Liver (tissue), 9 donors: ENCODE data around the genes IRAG1 and EIF4G2.

DNA sequence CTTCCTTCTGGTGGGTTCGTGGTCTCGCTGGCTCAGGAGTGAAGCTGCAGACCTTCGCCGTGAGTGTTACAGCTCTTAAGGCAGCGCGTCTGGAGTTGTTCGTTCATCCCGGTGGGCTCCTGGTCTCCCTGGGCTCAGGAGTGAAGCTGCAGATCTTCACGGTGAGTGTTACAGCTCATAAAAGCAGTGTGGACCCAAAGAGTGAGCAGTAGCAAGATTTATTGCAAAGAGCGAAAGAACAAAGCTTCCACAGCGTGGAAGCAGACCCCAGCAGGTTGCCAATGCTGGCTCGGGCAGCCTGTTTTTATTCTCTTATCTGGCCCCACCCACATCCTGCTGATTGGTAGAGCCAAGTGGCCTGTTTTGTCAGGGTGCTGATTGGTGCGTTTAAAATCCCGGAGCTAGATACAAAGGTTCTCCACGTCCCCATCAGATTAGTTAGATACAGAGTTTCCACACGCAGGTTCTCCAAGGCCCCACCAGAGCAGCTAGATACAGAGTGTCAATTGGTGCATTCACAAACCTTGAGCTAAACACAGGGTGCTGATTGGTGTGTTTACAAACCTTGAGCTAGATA, 41.6 kb upstream of the SWAP70 start:
- PRO-cap, 5 experiments, result no peak in any of the 5 experiments
- RAMPAGE, long total RNA, 2 experiments, result no peak in any of the 2 experiments
- RRBS, result no CpG with 5 or more reads among the region's 16 CpGs

DNA sequence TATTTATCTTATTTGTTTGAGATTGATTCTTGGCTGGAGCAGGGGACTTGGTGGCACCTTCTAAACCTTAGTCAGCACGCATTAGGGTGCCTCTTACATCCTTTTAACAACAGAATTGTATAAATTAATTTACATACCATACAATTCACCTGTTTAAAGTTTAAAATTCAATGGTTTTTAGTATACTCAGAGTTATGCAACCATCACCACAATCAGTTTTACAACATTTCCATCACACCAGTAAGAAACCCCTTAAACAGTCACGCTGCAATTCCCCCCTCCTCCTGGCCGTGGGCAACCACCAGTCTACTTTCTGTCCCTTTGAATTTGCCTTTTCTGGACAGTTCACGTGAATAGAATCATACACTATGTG, 20.2 kb upstream of the SWAP70 start:
- PRO-cap, 5 experiments, result no peak in any of the 5 experiments
- RAMPAGE, long total RNA, 2 experiments, result no peak in any of the 2 experiments
- RRBS, result no CpG with 5 or more reads among the region's 4 CpGs

DNA sequence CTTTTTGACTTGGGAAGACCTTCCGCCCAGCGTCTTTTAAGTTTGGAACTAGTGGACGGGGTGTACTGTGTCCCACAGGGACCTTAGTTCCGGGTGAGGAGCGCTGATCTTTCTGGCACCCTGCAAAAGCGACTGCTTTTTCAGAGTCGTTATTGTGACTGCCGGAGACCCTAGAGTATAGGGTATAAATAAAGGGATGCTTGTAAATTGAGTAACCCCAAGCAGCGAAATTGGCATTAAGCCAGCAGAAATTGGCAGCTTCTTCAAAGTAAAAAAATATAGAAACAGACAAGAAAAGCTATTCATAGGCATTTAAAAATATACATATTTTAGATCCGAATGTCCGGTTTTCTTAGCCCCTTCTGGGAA, 945 bp downstream of the SWAP70 start:
- PRO-cap, 5 experiments, result no peak in any of the 5 experiments
- RAMPAGE, long total RNA, 2 experiments, result no peak in any of the 2 experiments
- RRBS, result 24% methylated on average over 5 of the region's 11 CpGs

- PRO-cap, 5 experiments, result no peak in any of the 5 experiments
- RAMPAGE, long total RNA, 2 experiments, result no peak in any of the 2 experiments
- RRBS, result no CpG with 5 or more reads among the region's 8 CpGs
These were observed 6.4 kb downstream of the SWAP70 start for GRCh38 chr11:9670073-9670832.

- PRO-cap, 5 experiments, result peak in 1 of 5 experiments; most common plus-strand start chr11:9738372 (in 1)
- RAMPAGE, long total RNA, 2 experiments, result no peak in any of the 2 experiments
- RRBS, result no CpG with 5 or more reads among the region's 4 CpGs
These were observed 74.2 kb downstream of the SWAP70 start for GRCh38 chr11:9737979-9738523.

DNA sequence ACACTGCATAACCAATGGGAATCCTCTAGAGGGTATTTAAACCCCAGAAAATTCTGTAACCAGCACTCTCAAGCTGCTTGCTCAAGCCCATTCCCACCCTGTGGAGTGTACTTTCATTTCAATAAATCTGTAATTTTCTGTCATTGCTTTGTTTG, 8.5 kb downstream of the SBF2 start:
- PRO-cap, 5 experiments, result peak in 5 of 5 experiments; most common plus-strand start position 65 of the sequence (in 5)
- RAMPAGE, long total RNA, 2 experiments, result no peak in any of the 2 experiments

- PRO-cap, 5 experiments, result no peak in any of the 5 experiments
- RAMPAGE, long total RNA, 2 experiments, result no peak in any of the 2 experiments
- RRBS, result no CpG with 5 or more reads among the region's 13 CpGs
These were observed 47.4 kb downstream of the ADM start for GRCh38 chr11:10352182-10352827.

DNA sequence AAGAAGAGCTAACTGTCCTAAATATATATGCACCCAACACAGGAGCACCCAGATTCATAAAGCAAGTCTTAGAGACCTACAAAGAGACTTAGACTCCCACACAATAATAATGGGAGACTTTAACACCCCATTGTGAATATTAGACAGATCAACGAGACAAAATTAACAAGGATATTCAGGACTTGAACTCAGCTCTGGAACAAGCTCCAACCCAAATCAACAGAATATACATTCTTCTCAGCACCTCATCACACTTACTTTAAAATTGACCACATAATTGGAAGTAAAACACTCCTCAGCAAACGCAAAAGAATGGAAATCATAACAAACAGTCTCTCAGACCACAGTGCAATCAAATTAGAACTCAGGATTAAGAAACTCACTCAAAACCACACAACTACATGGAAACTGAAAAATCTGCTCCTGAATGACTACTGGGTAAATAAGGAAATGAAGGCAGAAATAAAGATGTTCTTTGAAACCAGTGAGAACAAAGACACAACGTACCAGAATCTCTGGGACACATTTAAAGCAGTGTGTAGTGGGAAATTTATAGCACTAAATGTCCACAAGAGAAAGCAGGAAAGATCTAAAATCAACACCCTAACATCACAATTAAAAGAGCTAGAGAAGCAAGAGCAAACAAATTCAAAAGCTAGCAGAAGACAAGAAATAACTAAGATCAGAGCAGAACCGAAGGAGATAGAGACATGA, 13.6 kb downstream of the AMPD3 start:
- PRO-cap, 5 experiments, result no peak in any of the 5 experiments
- RAMPAGE, long total RNA, 2 experiments, result no peak in any of the 2 experiments
- RRBS, result no CpG with 5 or more reads among the region's 4 CpGs

DNA sequence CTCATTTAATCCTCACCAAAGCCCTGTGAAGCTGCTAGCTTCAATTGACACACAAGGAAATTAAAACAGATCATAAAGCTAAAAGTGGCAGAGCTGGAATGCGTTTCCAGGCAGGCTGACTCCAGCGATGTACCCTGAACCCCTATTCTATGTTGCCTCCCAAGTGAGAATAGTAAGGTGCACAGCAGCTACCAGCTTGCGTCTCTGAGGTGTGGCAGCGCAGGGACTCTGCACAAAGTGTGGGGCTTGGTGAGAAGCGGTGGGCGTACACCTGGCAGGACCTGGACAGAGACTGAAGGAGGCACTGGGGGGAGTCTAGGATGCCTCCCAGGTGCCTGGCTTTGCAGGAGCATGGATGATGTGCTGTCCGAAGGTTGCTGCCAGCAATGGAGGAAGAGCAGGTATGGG, 42.9 kb downstream of the AMPD3 start:
- PRO-cap, 5 experiments, result no peak in any of the 5 experiments
- RAMPAGE, long total RNA, 2 experiments, result no peak in any of the 2 experiments
- RRBS, result no CpG with 5 or more reads among the region's 7 CpGs

DNA sequence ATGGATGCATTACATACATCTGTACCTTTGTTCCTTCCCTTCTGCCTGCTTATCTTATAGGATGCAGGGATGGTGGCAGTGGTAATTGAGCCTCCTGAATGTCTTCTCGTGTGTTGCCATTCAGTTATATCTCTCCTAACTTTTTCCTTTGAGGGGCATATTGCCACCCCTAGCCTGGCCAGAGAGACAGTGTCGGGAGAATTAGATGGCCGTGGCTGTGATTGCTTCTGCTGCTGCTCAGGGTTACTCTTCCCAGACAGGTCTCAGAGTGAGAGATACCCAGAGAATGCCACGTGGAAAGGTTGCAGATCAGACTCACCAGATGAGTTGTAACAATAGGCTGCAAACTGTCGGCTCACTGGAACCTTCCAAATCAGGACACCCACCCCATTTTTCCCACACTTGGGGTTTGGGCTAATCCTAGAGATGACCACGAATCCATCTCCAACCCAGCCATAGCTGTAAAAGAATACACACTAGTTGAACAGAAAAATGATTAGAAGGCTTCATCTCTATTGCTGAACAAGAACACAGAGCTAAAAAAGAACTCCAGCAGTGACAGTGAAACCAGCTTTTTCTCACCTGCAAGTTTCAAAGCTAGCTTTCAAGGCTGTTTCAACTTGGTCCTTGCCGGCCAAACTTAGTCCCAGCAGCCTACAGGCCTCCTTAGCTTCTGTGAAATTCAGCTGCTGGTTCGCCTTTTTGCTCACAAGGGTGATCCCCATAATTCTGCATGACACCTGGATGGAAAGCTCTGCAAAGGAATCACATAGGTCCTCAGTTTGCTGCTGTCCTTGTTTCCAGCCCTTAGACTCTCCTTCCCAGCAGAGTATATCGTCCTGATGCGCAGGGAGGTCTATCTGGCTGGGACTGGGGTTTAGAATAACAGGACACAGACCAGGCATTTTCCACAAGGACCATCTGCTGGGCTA, 4.6 kb downstream of the LYVE1 start:
- PRO-cap, 5 experiments, result no peak in any of the 5 experiments
- RAMPAGE, long total RNA, 2 experiments, result no peak in any of the 2 experiments
- RRBS, result no CpG with 5 or more reads among the region's 10 CpGs

GRCh38 chr11:10659526-10660084, 34.0 kb downstream of the IRAG1 start:
- PRO-cap, 5 experiments, result no peak in any of the 5 experiments
- RAMPAGE, long total RNA, 2 experiments, result no peak in any of the 2 experiments
- RRBS, result no CpG with 5 or more reads among the region's 8 CpGs

- PRO-cap, 5 experiments, result no peak in any of the 5 experiments
- RAMPAGE, long total RNA, 2 experiments, result no peak in any of the 2 experiments
- RRBS, result no CpG with 5 or more reads among the region's 3 CpGs
These were observed 26.3 kb downstream of the IRAG1 start for GRCh38 chr11:10667246-10667688.

- PRO-cap, 5 experiments, result no peak in any of the 5 experiments
- RAMPAGE, long total RNA, 2 experiments, result no peak in any of the 2 experiments
- RRBS, result 54% methylated on average over 4 of the region's 21 CpGs
These were observed at the start of gene IRAG1 for GRCh38 chr11:10693353-10694188. Gene IRAG1, minus strand, starts transcription at chr11:10693755.

DNA sequence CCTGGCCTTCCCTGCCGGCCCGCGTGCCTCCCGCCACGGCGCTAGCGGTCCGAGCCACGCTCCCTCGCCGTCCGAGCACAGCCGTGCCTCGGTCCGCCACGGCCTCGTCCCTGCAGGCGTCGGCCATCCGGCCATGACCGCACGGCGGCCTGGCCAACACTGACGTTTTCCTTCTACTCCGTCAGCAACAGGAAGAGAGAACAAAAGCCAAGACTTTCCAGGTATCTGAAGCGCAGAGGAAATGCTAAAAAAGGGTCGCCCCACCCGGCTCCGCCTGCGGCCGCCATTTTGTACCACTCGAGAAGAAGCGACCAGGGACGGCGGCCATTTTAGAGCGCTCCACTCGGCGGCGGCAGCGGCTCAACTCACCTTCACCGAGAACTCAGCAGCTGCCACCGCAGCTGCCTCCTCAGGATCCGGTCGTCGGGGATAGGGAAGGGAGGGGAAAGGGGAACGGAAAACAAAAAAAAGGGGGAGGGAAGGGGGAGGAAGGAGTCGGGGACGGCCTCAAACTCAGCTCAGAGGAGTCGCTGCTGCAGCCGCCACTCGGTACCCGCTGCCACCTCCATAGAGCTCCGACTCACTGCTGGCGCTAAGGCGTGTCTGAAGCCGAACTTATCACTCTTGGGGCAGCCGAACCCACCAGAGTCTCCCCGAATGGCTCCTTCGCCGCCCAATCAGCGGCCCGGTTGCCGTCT, at the start of gene EIF4G2:
Gene EIF4G2 (minus strand): TSS at position 591 of the 698 bp plus-strand sequence.
- PRO-cap, 5 experiments, result peak in 5 of 5 experiments; most common plus-strand start position 300 of the sequence (in 3); most common minus-strand start position 588 of the sequence (in 4)
- RAMPAGE, long total RNA, 2 experiments, result start-site peak on the minus strand in 1 of 2 experiments, centred at position 589 of the sequence, 9,087 reads per replicate
- RRBS, result under 1% methylated on average over 13 of the region's 63 CpGs

- PRO-cap, 5 experiments, result peak in 1 of 5 experiments; most common plus-strand start chr11:11437086 (in 1); most common minus-strand start chr11:11436772 (in 1)
- RAMPAGE, long total RNA, 2 experiments, result no peak in any of the 2 experiments
- RRBS, result no CpG with 5 or more reads among the region's 11 CpGs
These were observed 83.7 kb upstream of the CSNK2A3 start for GRCh38 chr11:11436646-11437332.

- PRO-cap, 5 experiments, result peak in 1 of 5 experiments; most common minus-strand start chr11:11577418 (in 1)
- RAMPAGE, long total RNA, 2 experiments, result no peak in any of the 2 experiments
- RRBS, result no CpG with 5 or more reads among the region's 4 CpGs
These were observed 44.6 kb downstream of the GALNT18 start for GRCh38 chr11:11577241-11577645.

- PRO-cap, 5 experiments, result no peak in any of the 5 experiments
- RAMPAGE, long total RNA, 2 experiments, result no peak in any of the 2 experiments
- RRBS, result no CpG with 5 or more reads among the region's 6 CpGs
These were observed 10.5 kb downstream of the GALNT18 start for GRCh38 chr11:11611379-11611726.

DNA sequence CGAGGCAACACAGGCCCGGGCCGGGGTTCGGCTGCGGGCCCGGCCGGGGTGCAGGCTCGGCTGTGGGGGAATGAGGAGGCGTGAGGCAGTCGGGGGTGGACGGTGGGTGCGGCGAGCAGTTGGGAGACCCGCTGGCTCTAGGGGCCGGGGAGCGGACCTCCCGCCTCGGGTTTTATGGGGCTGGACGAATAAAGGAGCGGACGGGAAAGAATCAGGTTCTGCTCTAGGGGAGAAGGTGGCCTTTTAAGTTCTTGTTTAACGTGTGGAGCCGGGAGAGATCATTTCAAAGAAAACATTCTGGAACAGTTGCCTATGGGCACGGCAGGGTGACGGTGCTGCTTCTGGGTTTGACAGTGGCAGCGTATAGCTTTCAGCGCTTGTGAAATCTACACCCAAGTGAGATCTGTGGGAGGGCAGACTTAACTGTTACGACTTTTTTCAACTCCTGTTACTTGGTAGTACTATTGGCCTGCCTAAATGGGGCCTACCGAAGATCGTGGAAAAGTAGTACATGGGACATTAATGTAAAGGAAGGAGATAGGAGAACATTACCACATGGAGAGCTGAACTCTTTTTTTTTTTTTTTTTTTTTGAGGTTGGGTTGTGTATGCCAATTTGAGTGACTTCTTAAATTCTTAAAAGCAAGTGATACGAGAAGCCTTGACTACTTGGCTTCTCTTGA, 638 bp downstream of the USP47 start:
- PRO-cap, 5 experiments, result peak in 2 of 5 experiments; most common plus-strand start position 88 of the sequence (in 1); most common minus-strand start position 72 of the sequence (in 1)
- RAMPAGE, long total RNA, 2 experiments, result no peak in any of the 2 experiments
- RRBS, result 2% methylated on average over 6 of the region's 31 CpGs

- PRO-cap, 5 experiments, result no peak in any of the 5 experiments
- RAMPAGE, long total RNA, 2 experiments, result no peak in any of the 2 experiments
- RRBS, result no CpG with 5 or more reads among the region's 3 CpGs
These were observed 43.8 kb downstream of the USP47 start for GRCh38 chr11:11885514-11886094.

DNA sequence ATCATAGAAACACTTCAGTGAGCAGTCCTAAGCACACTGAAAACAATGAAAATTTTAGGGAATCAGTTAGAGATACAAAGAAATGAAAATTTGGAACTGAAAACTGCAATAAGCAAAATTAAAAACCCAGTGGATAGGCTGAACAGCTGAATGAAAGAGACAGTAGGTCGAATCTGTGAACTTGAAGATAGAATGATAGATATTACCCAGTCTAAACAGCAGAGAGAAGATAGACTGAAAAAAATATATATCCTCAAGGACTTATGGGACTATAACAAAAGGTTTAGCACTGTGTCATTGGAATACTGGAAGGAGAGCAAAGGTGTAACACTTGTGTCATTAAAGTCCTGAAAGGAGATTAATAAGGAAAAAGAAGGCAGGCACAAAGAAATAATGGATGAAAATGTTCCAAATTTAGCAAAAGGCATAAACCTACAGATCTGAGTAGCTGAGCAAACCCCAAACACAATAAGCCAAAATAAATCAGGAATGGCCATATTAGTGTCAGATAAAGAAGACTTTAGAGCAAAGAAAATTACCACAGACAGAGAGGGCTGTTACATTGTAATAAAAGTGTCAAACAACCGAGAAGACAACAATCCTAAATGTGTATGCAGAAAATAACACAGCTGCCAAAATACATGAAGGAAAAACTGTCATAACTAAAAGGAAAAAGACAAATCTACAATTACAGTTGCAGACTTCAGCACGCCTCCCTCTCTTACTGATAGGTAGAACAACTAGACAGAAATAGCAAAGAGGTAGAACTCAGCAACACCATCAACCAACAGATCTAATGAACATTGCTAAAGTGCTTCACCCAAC, 69.4 kb downstream of the USP47 start:
- PRO-cap, 5 experiments, result no peak in any of the 5 experiments
- RAMPAGE, long total RNA, 2 experiments, result no peak in any of the 2 experiments
- RRBS, result no CpG with 5 or more reads among the region's 3 CpGs